ENCODE data around the gene IDI1.

GRCh38 chr10:73425-74286 is 24.6 kb upstream of the TUBB8 start:
- PRO-cap, 2 experiments: no peak in any of the 2 experiments

- PRO-cap, 2 experiments: no peak in any of the 2 experiments
Observed at GRCh38 chr10:306484-307500, 171.5 kb downstream of the ZMYND11 start.

GRCh38 chr10:336866-338243 is 202.1 kb downstream of the ZMYND11 start:
- PRO-cap, 2 experiments: no peak in any of the 2 experiments

DNA sequence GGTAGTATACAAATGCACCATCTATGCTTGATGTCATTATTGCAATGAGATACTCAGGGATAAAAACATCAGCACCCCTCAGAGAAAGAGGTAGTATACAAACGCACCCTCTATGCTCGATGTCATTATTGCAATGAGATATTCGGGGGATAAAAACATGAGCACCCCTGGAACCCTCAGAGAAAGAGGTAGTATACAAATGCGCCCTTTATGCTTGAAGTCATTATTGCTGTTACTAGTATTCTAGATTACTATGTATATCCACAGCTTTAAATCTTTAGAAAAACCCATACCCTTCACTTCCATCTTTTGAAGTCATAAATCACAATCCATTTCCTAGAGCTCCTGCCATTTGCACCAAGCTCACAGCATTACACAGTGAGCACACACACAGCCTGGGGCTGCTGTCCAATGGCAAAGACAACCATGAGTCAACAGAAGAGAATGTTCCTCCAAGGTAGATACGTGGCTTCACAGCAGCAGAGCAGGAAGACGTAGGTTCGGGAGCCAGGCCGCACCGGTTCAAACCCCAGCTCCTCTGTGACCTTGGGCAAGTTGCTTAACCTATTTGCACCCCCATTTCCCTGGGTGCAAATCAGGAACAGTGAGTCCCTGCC is 234.7 kb downstream of the DIP2C start:
- PRO-cap, 2 experiments: no peak in any of the 2 experiments

DNA sequence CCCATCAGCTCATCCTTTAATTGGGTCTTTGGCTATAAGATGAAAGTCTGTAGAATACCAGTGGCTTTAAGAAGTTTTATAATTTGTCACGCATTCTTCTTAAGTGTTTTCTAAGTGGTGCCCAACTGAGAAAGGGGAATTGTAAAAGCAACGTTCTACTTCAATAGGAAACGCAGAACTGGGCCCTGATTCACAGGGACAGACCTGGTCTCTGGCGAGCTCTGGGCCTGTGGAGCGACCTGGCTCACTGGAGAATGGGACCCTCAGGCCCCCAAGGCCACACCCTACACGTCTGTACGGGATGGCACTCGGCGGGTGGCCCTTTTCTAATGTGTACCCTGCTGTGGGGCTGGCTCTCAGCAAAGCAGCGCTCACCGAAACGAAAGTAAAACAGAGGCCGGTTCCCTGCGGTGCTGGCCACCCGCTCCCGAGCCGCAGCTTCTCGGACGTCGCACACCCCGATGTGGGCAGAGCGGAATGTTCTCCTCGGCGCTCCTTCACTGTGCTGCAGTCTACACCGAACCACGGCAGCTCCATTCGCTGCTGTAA is 205.0 kb downstream of the DIP2C start:
- PRO-cap, 2 experiments: no peak in any of the 2 experiments

DNA sequence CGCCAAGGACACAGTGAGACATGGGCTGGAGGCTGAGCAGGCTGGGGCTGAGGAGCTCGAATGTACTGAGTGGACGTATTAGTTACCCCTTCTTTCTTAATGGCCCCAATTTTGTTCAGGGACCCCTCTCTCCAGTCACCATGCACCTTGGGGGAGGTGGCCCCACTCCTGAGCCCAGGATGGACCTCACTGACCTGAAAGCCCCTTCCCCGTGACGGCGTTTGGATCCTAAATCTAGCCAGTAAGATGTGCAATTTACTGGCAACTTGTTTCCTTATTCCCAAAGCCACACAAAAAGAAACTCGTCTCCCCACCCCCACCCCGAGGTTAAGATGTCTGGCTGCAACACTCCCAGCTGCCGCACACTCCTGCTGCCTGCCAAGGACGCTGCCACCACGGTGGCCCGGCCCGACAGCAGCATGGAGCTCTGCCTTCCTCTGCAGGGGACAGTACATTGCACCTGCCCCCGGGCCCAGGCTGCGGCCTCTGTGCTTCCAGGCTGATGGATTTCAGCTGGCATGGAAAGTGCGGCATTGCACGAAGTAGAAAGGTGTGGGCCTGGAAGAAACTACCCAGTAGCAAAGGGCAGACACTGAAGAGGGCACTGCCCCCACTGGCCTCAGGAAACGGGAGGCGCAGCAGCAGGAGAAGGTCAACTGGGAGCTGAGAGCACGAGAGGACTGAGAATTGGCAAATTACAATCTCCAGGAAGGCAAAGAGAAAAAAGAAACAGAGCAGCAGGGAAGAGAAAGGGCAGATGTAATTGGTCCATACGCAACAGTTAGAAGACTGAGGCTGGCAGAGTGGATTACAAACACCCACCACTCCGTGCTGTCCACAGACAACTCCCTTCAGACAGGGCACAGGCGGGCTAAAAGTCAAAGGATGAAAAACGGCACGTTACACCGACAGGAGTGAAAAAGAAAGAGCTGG is 117.0 kb upstream of the DIP2C start:
- PRO-cap, 2 experiments: no peak in any of the 2 experiments

DNA sequence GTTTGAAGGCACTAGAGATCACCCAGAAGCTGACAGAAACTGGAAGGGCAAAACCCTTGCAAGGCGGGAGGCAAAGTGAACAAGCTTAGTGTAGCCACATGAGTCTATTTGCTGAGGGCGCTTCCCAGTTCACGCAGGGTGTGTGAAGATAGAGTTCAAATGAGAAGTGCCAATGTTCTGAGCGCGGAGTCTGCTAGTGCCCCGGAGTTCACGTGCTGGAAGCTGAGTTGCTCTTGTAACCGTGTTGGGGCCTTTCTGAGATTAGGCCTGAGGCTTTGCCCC is 16.6 kb upstream of the GTPBP4 start:
- PRO-cap, 2 experiments: no peak in any of the 2 experiments

GRCh38 chr10:995184-995886 is 7.1 kb downstream of the GTPBP4 start:
- PRO-cap, 2 experiments: no peak in any of the 2 experiments

- PRO-cap, 2 experiments: no peak in any of the 2 experiments
Observed at GRCh38 chr10:1006686-1007306, 18.6 kb downstream of the GTPBP4 start.

DNA sequence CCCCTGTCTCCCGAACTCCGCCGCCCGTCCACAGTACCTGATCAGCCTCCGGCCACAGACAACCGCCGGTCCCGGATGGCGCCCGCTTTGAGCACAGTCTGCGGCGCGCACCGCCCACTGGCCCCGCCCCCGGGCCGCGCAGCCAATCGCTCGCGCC is 214 bp downstream of the IDI1 start:
- PRO-cap, 2 experiments: peak in 2 of 2 experiments; most common minus-strand start position 60 of the sequence (in 2)

DNA sequence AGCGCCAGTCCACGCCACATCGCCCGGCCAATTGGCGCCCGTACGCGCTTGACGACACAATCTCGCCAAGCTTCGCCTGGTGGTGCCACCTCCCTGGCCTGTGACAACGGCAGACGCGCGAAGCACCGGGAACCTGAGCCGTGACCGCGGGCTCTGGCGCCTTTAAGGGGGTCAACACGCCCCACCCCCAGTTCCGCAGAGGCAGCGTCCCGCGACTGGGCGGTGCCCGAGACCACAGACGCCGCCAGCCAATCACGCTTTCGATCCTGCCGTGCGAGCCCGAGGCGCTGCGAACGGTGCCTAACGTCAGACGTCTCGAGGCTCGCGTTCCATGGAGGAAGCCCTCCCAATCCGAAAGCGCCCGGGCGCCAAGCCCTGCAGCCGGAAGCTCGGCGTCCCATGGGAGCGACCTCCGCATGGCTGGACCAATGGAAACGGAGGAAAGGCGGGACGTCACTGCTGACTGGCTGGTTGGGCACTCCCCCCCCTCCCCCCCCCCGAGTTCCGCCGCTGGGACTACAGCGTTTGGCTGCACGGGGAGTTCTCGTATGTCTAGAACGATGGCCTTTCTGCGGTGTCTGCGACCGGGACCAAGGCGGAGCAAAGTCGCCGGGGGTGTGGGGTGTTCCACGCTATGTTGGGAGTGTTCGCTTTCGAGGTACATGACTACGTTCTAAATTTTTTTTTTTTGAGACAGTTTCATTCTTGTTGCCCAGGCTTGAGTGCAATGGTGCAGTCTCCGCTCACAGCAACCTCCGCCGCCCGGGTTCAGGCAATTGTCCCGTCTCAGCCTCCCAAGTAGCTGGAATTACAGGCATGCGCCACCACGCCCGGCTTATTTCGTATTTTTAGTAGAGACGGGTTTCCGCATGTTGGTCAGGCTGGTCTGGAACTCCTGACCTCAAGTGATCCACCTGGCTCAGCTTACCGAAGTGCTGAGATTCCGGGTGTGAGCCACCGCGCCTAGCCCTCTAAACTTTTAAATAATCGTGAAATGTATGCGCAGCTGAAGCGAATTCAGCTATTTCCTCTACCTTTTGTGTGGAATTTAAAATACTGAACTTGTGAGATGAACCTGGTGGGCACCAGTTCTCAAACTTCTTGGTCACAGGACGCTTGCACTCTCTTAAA is at the start of gene IDI1:
IDI1 (minus strand) TSS at position 136 of the 1,131 bp plus-strand sequence.
- PRO-cap, 2 experiments: peak in 2 of 2 experiments; most common plus-strand start position 112 of the sequence (in 2); most common minus-strand start position 374 of the sequence (in 2)

DNA sequence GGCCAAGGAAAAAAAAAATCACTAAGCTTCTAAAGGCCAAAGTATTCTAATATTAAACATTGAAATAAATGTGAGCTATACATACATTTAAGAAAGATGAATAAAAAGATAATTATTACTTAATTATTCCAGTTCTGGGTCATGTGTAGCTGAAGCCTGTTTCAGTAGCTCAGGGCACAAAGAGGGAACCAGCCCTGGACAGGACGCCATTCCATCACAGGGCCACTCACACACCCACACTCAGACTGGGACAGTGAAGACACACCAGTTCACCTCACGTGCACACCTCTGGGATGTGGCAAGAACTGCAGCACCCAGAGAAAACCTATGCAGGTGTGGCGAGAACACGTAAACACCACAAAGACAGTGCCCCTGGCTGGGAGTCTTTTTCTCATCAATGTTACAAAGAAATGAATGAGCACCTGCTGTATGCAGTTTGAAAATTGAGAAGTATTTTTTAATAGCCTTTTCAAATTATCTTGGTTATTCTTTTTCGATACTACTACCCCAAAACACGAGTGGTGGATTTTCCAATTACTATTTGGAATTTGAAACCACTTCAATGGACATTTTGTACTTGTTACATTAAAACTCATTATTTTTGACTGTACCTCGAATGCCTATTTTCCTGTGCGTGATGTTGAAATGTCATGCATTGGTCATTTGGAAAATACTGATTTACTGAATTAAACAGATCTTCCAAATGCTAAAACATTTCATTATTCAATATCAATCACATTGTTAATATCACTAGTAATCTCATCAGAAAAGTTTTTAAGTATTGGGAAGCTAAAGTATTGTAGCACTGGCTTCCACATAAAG is 1.8 kb upstream of the IDI1 start:
- PRO-cap, 2 experiments: no peak in any of the 2 experiments

- PRO-cap, 2 experiments: no peak in any of the 2 experiments
Observed at GRCh38 chr10:1057067-1057707, 1.0 kb downstream of the WDR37 start.

- PRO-cap, 2 experiments: no peak in any of the 2 experiments
Observed at GRCh38 chr10:1093955-1095545, 38.4 kb downstream of the WDR37 start.

DNA sequence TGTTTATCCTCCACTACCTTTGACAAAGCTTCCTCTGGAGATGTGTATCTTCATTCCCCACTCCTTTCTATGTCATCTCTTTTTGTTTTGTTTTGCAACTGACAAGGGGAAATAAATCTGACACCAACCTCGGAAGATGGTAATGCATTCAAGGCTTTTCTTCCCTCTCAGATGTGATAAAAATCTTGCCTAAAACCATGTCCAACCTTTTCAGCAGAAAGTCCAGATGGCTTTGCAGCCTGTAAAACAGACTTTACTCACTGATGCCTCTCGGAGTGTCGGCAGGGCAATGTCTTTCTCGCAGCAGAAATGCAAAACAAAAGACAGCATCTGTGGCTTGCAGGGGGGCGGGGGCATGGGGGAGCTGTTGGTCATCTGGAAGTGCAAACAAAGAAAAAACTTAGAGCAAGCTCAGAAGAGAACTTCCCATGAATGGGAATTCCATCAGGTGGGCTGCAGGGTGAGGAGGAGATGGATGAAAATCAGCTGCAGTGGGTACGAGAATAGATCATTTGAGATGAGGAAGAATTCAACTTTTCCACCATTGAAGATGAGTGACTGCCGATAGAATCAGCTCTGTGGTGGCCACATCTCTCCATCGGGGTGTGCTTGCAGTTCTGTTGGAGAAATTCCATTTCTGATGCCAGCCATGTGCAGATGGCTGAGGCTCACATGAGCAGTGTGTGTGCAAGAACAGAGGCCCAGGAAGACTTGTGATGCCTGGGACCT is 237.6 kb downstream of the WDR37 start:
- PRO-cap, 2 experiments: no peak in any of the 2 experiments

- PRO-cap, 2 experiments: no peak in any of the 2 experiments
Observed at GRCh38 chr10:1420427-1421403, 316.6 kb downstream of the ADARB2 start.

DNA sequence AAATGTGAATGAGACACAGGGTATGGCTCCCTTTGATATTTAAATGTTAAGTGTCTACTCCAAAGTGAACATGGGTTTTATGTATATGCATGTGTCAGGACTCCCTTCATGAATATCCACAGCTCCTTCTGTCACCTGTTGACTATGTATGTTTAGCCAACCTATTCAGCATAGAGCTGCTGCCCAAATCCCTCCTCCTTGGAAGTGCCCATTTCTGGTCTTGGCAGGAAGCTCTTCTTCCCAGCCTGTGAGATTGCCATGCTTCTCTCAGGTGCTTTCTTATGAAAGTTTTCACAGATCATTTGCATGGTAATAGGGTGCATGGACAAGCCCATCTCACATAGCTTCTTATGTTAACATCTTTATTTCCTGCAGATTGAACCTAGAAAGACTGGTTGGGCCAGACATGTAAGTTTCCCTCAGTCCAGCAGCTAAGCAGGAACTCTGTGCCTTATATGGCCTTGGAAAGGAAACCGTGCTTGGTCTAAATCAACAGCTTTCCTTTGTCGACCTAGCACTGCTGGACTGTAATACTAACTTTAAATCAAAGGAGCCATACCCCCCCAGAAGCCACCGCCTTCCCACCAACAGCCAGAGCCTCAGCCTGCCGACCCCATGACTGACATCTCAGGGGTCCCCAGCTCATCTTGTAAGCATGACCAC is 288.9 kb downstream of the ADARB2 start:
- PRO-cap, 2 experiments: no peak in any of the 2 experiments

- PRO-cap, 2 experiments: no peak in any of the 2 experiments
Observed at GRCh38 chr10:2303149-2303535, 565.8 kb upstream of the ADARB2 start.

DNA sequence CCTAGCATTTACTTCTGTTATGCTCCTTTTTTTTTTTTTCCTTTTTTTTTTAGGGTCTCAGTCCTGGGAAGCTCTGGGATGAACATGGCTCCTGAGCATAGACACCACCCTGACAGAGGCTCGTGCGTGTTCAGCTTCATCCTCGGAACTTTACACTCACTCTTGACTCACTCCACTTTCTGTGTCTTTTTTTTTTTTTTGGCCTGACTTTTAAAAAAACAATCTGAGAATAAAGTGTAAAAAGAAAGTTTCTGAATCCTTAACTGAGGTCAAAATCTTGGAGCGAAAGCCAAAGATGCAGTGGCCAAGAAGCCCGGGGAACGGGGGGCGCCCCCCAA is 19.2 kb upstream of the PFKP start:
- PRO-cap, 2 experiments: no peak in any of the 2 experiments

- PRO-cap, 2 experiments: no peak in any of the 2 experiments
Observed at GRCh38 chr10:3192898-3193726, 20.5 kb upstream of the PITRM1 start.

Measured in psoas muscle (tissue), 2 donors.